Epithelial cell of esophagus (primary cell): ENCODE measurements around a stretch of chr1.

- RRBS: 10% methylated on average over 5 of the region's 45 CpGs
Observed at GRCh38 chr1:40132693-40133379, 28.4 kb upstream of the RLF start.

GRCh38 chr1:40339436-40339686 lies 22.3 kb upstream of the COL9A2 start:
- RRBS: no CpG with 5 or more reads among the region's 2 CpGs

GRCh38 chr1:40415907-40416582 lies 34.2 kb upstream of the ZFP69B start:
- RRBS: no CpG with 5 or more reads among the region's 6 CpGs

- RRBS: no CpG with 5 or more reads among the region's 5 CpGs
Observed at GRCh38 chr1:40416658-40417334, 33.5 kb upstream of the ZFP69B start.

DNA sequence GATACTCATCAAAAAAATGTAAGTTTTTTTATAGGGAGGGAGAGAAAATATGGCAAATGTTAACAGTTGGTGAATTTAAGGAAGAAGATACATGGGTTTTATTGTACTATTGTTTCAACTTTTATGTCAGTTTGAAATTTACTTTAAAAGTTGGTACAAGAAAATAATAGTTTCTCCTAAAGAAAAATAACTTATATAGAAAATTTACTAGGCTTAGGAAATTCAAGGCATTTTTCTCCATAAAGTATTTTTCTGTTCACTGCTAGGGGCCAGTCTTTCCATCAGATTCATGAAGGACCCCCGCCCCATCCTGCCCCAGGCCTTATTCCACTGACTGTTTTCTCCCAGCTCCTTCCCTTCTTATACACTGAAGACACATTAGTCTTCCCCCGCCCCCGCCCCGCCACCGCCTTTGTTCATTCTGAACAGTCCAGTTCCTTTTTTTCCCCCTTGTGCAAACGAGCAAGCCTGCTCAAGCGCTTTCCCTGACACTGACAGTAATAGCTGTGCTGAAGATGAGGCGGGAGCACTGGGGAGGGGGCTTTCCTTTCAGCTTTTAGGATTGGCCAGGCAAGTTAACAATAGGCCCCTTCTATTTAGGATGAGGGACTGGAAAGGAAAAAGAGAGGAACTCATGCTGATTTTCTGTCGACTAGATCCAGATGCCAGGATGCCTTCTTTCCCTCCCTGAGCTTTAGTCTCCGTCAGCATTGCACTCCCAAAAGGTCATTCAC lies 29.0 kb upstream of the ZFP69B start:
- RRBS: no CpG with 5 or more reads among the region's 10 CpGs

- RRBS: no CpG with 5 or more reads among the region's 4 CpGs
Observed at GRCh38 chr1:40649362-40649561, 16.2 kb downstream of the RIMS3 start.

GRCh38 chr1:40743310-40743913 lies 40.2 kb upstream of the KCNQ4 start:
- RRBS: no CpG with 5 or more reads among the region's 5 CpGs

DNA sequence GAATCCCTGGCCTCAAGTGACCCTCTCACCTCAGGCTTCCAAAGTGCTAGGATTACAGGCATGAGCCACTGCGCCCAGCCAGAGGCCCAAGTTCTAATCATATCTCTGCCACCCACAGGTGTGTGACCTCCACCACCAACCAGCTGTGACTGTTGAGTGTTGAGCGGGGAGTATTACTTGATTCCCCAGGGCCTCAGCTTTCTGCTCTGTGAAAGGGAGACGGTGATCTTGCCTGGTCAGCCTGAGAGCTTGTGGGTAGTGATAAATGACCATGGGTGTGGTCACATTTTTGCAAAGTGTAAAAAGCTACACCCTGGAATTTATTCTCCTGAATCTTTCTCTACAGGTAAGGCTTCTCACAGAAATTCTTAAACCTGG lies 1.9 kb upstream of the CITED4 start:
- RRBS: no CpG with 5 or more reads among the region's 3 CpGs

- RRBS: no CpG with 5 or more reads among the region's 2 CpGs
Observed at GRCh38 chr1:40930205-40930498, 49.3 kb upstream of the CTPS1 start.

DNA sequence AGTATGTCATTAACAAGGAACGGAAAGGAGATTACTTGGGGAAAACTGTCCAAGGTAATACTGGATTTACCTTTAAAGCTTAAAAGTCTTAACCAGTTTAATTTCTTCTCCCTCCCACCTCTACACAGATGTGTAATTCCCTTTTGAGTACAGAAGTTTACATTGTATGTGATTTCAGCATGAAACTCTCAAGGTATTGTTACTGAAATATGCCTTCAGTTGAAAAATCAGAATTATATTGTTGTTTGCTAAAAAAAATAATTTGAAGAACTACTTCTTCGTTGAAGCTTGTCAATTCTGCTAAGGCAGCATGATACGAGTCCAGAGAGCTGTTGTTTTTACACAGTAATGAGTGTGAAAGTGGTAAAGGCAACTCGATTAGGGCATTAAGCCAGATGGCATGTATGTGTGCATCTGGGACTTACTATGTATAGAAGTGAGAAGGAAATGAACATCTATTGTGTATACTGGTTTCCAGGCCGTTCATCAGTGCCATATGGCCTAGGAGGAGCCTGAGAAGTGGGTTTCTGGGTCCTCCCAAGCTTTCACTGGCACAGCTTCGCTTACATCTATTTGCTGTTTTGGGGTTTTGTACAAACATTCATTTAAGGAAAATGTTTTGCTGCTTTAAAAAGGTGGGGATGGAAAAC lies 5.6 kb downstream of the CTPS1 start:
- RRBS: no CpG with 5 or more reads among the region's 6 CpGs

DNA sequence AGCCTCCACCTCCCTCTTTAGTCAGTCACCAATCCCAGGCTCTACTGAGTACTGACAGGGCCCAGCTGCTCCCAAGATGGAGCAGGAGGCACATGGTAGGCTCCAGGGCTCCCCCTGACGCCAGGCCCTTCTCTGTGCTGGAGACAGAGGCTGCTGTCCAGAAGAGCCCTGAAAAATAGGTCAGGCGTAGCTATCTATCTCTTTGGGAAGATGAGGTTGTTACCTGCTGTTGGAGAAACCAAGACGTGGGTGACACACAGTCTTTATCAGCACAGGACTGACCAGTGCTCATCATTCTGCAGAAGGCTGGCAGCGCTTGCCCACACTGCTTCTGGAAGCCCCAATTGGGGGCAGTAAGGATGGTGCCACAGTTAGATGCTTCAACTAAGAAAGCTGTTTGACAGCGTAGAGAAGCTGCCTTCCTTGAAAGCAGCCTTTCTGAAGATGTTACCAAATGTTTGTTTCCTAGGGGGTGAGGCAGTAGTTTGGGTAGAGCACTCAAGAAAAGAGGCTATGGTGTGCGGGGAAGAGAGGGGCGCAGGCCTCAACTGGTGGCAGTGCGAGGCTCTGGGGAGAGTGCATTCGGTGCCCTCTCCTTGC lies 599 bp upstream of the SLFNL1 start:
- RRBS: no CpG with 5 or more reads among the region's 9 CpGs

DNA sequence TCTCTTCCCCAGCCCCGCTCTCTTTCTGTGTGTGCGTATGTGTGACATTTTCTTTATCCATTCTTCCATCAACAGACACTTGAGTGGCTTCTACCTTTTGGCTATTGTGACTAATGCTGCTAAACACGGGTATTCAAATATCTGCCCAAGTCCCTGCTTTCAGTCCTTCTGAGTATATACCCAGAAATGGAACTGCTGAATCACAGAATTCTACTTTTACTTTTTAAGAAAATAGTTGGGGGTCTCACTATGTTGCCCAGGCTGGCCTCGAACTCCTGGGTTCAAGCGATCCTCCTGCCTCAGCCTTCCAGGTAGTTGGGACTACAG lies 108.0 kb upstream of the SLFNL1 start:
- RRBS: no CpG with 5 or more reads among the region's 5 CpGs

DNA sequence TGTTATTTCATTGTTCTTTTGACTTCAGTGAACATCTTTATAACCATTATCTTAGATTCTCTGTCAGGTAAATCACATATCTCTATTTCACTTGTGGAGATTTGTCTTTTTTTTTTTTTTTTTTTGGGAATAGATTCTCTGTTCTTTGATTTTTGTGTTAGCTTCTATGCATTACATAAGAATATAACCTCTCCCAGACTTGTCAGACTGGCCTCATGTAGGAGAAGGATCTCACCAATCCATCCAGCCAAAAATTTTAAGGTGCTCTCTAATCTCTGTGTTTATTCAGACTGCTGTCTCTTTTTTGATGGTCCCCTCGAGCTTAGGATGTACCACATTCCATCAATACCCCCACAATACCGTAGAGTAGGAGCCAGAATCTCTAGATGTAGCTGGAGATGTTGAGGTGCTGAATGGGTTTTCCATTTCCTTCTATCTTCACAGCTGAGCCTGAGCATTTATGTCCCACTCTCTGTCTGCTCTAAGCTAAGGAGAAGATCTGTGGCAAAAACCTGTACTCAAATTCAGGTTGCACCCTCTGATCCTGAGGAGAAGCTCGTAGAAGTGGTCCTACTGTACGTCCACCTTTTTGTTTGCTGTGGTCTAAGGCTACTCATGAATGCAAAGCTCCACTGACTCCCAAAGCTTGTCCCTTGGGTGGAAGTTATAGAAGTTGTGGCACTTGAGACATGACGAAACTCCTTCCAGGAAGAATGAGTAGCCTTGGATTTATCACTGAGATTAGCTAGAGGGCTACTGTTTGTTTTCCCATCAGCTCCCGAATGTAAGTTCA lies 73.4 kb downstream of the SCMH1 start:
- RRBS: no CpG with 5 or more reads among the region's 6 CpGs

GRCh38 chr1:41360031-41360627 lies 118.0 kb upstream of the SCMH1 start:
- RRBS: no CpG with 5 or more reads among the region's 9 CpGs

GRCh38 chr1:41501482-41502127 lies 17.1 kb upstream of the EDN2 start:
- RRBS: 17% methylated on average over 4 of the region's 23 CpGs

- RRBS: 3% methylated on average over 7 of the region's 35 CpGs
Observed at GRCh38 chr1:41516035-41516584, 31.6 kb upstream of the EDN2 start.

DNA sequence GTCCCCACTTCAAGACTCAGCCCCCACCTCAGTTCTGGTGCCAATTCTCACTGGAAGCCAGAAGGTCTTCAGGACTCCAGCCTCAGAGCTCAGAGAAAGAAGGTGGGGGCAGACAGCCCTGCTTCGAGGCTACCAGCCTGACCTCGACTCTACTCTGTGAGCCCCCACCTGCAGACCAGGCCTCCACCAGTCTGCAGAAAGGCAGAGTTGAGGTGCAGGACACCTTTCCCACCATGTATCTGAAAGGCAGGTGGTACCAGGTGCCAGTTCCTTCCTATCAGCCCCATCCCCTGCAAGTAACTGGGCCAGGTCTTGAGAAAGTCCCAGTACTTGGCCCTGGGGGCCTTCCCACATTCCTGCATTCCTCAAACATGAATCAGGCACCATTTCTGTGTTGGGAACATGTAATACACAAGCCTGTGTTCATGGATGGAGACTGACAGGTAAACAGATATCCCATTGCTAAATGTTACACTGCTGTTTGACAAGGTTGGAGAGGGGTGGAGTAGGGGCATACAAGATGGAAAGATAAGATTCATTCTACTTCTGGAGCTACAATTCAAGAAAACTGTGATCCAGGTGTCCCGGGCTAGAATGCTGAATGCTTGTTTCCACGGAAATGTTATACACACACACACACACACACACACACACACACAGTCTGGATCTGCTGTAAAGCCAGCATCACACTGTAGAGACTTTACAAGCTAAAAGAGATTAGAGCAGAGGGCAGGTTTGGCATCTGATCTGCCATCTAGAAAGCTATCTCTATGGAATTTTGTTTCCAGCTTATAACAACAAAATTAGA lies 180.8 kb upstream of the EDN2 start:
- RRBS: no CpG with 5 or more reads among the region's 4 CpGs

DNA sequence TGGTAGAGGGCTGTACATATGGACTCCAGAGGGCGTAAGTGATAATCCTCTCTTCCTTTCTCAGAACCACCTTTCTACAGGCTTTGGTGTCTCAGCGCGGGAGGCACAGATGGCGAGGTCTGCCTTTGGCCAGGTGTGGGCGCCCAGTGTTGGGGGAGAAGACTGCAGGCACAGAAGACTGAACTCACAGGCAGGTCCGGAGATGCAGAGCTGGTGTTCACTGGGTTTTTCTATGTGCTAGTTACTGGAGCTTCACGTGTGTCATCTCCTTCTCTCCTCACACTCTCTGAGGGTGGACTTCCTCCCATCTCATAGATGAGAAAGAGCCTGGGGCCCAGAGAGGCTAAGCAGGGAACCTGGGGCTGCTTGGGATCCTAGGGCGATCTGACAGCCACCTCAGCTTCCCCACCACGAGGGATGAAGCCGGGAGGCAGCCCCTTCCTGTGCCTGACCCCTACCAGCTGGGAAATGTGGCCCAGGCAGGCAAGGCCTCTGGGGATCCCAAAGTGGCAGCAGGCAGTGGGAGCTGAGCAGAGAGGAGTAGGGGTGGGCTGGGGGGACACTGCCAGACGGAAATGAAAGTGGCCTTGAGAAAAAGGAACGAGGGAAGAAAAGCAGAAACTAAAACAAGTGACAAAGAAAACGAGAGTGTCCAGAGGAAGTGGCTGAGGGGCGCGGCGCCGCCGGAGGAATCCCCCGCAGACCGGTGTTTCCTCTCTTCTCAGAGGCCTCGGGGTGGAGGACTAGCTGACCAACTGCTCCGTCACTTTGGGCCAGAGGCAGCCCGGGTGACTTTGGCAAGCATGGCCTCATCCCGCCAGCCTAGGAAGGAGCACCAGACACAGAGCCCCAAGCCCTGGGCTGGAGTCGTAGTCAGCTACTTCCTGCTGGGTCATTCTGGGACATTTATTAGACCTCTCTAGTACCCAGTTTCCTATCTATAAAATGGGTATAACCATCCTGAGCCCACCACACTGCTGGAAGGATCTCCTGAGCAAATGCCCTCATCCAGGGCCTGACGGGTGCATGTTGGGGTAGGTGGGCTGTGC lies 191.5 kb downstream of the HIVEP3 start:
- RRBS: 75% methylated on average over 4 of the region's 26 CpGs

GRCh38 chr1:41802814-41803389 lies 115.8 kb downstream of the HIVEP3 start:
- RRBS: no CpG with 5 or more reads among the region's 3 CpGs